ReNcell CX (cell line): ENCODE measurements around a stretch of chr5.

- PRO-cap, result no peak
Measured at GRCh38 chr5:147963858-147964853, 57.8 kb upstream of the C5orf46 start.

- PRO-cap, result no peak
Measured at GRCh38 chr5:148108552-148108948, 44.8 kb downstream of the SPINK5 start.

DNA sequence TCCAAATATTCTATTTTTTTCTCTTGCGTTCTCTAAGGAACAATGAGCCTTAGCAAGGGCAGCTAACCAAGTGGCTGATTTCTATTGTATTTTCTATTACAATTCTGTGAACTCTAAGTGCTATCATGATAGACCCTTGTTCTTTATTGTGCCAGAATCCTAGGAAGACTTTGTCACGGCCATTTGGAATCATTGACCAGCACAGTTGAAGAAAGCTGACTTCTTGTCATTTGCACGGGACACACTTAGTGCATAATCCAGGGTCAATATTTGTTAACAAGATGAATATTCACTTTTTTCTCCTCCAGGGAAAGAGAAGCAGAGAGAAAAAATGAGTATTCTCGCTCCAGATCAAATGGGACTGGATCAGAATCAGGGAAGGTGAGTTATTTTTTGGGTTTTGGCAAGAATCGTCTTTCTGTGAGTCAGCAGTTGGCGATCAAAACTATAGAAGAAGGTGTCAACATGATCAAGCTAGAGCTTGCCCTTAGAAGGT, 49.6 kb upstream of the SPINK14 start:
- PRO-cap, result no peak

- PRO-cap, result no peak
Measured at GRCh38 chr5:148454481-148454858, 70.7 kb downstream of the FBXO38 start.

DNA sequence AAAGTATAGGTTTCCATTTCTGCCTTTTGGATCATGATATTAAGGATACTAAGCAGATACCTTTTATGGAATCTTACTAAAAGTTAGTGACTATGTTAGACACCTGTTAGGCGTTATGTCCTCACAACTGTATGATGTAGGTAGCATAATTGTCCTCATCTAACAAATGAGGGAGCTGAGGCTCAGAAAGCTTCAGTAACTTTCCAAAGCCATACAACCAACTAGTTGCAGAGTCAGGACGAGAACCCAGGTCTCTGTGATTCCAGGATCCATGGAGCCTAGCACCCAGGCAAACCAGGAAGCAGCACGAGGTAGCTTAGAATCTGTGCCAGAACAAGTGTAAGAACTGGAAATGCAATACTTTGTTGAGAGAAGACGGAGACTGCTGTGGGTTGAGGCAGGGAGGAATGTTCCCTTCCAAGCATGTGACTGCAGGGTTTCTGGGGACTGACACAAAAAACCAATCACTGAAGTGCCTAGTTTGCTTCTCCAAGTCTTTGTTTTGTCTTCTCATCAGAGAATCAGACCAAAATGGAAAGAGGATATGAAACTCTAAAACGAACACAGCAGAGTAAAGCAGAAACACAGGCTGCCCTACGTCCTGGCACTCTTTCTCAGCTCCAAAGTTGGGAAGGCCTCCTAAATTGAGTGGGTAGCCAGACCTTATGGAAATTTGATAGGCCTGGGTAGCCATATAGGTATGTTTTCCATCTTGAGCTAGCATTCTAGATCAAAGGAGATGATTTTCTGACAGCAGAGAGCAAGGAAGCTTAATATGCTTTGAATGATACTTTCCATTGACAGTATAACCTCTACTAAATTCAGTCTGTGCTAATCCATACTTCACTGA, 5.1 kb downstream of the ADRB2 start:
- PRO-cap, result no peak

DNA sequence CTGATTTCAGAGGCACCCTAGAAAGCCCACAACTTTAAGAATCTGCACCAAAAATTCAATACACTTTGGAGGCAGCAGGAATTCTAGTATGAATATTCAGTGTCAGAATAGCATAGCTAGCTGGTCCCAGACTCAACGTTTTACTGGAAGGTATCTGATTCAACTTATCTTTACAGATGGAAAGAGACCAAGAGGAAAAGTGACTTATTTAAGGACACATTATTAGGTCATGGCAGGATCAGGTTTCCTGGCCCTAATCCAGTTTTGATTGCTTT, 38.5 kb downstream of the SH3TC2 start:
- PRO-cap, result no peak

DNA sequence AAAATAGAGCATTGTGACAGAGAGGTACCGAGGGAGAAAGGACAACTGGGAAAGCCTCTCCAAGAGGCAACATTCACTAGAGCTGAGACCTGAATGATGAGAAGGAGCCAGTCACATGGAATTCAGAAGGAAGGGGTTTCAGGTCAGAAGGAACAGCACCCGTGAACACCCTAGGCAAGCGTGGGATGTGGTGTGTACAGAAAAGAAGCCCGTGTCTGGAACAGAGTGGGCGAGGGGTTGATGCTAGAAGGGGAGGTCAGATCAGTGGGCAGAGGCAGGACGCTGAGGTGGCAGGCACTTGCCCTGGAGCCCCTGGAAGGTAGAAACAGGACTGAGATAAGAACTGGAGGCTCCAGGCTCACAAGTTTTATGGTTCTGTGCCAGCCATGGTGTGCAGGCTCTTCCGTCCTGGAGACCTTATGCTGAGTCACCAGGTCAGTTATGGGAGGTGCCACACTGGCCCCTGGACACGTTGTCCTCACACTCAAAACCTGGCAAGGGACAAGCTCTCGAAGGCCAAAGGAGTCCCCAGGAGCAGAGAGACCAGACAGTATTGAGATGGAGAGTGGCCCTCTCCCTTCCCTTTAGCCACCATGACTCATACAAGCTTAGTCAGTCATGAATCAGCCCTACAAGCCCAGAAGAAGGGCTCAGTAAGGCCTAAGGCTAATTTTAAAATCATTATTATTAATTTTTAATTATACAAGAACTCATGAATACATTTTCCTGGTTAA, 7.0 kb upstream of the ABLIM3 start:
- PRO-cap, result no peak

- PRO-cap, result no peak
Measured at GRCh38 chr5:149135391-149135839, 5.9 kb upstream of the ABLIM3 start.

- PRO-cap, result no peak
Measured at GRCh38 chr5:149144650-149145136, 3.4 kb downstream of the ABLIM3 start.

DNA sequence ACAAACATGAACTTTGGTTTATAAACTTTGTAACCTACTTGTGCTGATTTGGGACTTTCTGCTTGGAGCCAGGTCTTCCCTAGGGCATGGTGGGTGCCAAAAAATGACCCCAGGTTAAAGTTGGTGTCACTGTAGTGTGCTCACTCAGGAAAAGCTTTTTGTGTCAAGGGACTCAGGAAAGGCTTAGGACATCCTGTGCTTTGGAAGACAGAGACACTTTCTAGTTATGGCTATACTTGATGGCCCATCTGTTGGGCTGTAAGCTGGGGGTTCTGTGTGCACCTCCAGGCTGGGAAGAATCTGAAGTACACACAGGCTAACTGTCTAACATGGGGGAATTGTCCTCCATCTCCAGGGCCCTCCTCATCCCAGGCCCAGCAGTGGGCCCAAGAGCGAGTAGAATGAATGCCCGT, 19.2 kb downstream of the ABLIM3 start:
- PRO-cap, result no peak

- PRO-cap, result no peak
Measured at GRCh38 chr5:149217317-149217805, 54.3 kb upstream of the AFAP1L1 start.

GRCh38 chr5:149240365-149240877, 31.2 kb upstream of the AFAP1L1 start:
- PRO-cap, result no peak

DNA sequence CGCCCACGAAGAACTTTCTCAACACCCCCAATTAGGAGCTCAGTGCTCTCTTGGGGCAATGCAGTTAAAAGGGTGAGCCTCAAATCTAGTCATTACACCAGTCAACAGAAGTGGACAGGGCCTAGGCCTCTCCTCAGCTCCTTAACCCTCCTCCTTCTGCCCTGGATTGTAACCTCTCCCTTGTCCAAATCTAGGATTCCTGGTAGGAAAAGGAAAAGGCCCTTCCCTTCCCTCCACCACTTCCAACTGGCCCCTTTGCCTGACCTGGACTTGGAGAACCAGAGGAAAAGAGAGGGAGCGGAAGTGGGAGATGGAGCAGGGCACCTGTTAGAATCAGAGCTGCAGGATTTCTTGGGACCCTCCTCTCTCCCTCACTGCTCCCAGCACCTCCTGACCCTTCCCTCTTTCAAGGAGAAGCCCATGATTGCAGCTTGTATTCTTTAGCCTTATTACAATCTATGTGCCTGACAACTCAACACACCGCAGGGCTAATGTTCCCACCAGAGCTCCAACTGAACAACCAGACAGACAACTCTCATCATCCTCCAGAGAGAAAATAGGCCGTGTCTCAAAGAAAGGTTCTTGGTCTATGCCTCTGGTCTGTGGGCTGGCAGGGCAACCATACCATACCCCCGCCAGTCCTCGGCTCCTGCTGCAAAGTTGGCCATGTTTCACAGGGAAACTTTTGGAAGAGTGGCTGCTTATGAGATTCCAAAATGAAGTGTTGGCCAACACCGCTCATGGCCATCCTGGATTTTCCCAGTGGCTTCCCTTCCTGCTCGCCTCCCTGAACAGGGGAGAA, 12.6 kb upstream of the AFAP1L1 start:
- PRO-cap, result no peak

- PRO-cap, result no peak
Measured at GRCh38 chr5:149280610-149281247, 9.1 kb downstream of the AFAP1L1 start.

GRCh38 chr5:149320625-149321542, 24.4 kb upstream of the GRPEL2 start:
- PRO-cap, result bidirectional peak, plus-strand start at chr5:149321090, minus-strand start at chr5:149320927

DNA sequence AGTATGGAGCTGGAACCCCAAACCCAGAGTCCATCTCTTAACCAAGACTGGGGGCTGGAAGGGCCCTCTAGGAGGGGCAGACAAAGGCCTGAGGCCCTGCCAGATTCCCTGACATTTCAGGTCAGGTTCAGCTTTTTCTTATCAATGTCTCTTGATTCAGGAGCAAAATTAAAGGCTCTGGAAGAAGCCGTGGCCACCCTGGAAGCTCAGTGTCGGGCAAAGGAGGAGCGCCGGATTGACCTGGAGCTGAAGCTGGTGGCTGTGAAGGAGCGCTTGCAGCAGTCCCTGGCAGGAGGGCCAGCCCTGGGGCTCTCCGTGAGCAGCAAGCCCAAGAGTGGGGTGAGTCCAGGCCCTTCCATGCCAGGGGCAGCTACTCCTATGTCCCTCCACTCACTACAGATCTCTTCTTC, 12.8 kb upstream of the GRPEL2 start:
- PRO-cap, result no peak

DNA sequence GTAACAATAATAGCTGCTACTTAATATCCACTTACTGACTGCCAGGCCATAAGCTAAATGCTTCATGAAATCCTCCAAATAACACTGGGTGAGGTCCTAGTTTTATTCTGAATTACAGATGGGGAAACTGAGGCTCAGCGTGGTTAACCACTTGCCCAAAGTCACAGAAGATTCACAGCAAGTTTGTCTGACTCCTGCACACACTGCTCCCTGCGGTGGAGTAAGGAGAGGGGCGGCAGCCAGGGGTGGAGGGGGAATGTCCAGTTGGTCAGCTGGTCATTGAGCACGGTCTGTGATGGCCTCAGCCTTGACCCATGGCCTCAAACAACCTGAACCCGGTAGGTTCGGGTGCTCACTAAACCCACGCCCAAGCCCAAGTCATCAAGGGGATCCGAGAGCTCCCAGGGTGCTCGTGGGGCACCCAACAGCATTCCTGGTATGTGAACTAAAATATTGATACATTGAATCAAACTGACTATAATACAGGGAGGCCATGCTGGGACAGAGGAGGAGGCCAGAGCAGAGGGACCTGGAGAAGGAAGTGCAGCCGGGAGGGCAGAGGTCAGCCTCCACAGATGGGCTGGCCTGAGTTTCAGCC, 3.4 kb upstream of the IL17B start:
- PRO-cap, result no peak

DNA sequence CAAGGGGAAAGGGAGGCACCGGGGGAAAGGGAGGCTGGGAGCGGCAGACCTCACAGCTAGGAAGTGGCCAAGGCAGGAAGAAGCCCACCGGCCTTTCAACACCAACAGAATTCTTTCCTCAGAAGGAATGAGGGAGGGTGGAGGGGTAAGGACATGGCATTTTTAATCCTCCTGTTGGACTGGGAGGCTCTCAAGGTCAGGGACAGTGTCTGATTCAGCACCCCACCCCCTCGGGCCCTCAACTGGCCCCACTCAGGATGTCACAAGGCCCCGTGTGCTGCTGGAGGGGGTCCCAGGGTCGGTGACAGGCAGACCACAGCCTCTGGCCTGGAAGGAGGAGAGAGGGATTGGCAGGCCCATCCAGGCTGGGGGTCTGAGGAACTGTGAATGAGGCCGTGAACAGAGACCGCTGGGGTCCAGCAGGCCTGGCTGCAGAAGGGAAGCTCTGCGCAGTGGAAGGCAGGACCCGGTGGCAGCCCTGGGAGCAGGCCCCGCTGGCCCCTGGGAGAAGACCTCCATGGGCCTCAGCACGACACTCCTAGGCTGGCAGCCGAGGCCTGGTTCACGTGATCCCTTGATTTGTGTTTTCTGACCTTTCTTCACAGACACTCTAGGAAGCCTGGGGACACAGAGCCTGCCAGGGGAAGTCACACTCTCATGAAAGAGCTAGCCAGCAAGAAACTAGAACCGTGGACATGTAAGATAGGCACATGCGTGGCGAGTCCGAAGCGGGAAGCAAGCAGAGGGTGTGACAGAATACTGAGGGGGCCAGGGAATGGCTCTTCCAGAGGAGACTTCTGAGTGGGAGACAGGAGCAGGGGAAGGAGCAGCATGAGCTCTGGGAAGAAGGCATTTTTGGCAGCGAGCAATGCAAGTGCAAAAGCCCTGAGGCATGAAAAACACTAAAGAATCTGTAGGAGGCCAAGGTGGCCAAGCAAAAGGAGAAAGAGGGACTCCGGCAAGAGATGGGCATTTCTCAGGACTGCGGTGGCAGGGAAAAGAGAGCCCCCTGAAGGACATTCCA, 26.4 kb upstream of the IL17B start:
- PRO-cap, result no peak

DNA sequence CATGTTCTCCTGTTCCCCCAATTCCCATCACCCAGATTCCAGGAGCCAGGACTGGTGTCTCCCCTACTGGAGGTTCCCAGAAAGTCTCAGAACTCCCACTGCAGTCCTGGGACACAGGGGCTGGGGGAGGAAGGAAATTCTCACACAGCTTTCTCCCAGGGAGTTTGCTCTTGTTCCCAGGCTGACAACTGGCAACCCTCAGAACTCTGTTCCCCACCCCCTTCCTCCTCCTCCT, 27.1 kb upstream of the IL17B start:
- PRO-cap, result no peak

DNA sequence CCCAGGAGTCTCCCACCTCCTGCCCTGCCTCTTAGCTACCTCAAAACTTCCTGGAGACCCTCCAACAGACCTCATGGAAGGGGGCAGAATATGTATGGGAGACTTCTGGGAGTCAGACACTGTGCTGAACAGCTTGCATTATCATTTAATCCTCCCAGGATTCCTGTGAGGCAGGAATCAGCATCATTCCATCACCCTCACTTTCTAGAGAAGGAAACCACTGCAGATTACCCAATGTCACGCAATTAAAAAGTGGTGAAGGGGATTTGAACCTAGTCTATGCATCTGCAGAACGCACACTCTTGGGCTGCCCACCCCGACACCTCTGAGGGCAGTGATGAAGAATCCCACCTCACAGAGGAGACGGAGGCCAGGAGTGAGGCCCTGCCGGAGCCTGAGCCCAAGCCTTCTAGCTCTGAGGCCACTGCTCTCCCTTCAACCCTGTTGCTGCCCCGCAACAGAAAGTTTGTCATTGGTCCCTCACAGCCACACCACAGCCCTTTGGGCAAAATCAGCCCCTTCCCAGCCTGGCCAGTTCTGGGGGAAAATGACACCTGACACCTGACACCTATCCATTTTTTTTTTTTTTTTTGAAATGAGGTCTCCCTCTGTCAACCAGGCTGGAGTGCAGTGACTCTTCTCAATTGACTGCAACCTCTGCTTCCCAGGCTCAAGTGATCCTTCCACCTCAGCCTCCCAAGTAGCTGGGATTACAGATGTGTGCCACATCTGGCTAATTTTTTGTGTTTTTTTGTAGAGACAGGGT, 30.4 kb upstream of the IL17B start:
- PRO-cap, result no peak